Camera-type eye (tissue), 1 donor: ENCODE measurements around a stretch of chr21.

GRCh38 chr21:45056352-45056881 is 18.0 kb upstream of the ADARB1 start:
- RAMPAGE, long total RNA, result no peak

GRCh38 chr21:45152115-45152762 is 77.9 kb downstream of the ADARB1 start:
- RAMPAGE, long total RNA, result no peak

GRCh38 chr21:45154749-45155265 is 80.4 kb downstream of the ADARB1 start:
- RAMPAGE, long total RNA, result no peak

GRCh38 chr21:45262336-45263005 is 25.2 kb downstream of the POFUT2 start:
- RAMPAGE, long total RNA, result no peak

- RAMPAGE, long total RNA, result no peak
These were observed 4.9 kb upstream of the POFUT2 start for GRCh38 chr21:45292293-45293323.

DNA sequence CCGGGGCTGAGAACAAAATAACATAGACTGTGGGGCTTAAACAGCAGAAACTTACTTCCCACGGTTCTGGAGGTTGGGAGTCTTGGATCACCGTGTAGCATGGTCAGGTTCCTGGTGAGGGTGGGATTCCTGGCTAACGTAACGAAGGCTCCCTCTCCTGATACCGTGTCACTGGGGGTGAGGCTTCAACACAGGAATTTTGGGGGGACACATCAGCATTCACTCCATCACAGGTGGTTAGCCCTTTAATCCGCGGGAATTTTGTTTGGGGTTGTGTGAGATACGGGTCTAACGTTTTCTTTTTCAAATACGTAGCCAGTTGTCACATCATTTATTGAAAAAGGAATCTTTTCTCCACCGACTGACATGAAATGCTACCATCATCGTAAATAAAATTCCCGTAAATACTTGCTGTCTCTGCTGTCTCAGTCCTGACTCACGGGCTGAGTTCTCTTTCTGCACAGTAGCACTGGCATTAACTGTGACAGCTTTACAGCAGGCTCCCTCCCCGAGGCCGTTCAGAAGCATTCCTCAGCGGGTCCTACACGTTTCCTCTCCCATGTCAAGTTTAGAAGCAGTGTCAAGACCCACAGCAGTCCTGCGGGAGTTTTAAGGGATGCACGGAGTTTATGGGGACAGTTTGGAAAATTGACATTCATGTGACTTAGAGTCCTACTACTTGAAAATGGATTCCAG is 8.2 kb upstream of the POFUT2 start:
- RAMPAGE, long total RNA, result no peak

GRCh38 chr21:45317442-45318216 is 29.9 kb upstream of the POFUT2 start:
- RAMPAGE, long total RNA, result no peak

DNA sequence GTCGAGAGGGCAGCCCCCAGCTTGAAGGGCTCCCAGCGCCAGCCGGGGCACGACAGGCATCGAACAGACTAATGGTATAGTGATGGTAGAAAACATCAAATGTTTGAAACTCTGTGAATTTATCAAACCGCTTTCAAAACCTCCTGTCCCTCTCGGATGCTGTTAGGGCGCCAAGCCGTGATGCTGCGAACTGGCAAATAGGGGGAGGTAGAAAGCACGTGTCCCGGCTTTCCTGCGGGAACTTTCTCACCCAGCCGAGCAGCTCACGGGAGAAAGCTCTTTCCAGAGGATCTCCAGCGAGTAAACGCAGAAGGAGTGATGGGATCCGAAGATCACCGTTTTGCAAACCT is 57.7 kb upstream of the COL18A1 start:
- RAMPAGE, long total RNA, result no peak

- RAMPAGE, long total RNA, result no peak
These were observed 53.7 kb upstream of the COL18A1 start for GRCh38 chr21:45351202-45351656.

DNA sequence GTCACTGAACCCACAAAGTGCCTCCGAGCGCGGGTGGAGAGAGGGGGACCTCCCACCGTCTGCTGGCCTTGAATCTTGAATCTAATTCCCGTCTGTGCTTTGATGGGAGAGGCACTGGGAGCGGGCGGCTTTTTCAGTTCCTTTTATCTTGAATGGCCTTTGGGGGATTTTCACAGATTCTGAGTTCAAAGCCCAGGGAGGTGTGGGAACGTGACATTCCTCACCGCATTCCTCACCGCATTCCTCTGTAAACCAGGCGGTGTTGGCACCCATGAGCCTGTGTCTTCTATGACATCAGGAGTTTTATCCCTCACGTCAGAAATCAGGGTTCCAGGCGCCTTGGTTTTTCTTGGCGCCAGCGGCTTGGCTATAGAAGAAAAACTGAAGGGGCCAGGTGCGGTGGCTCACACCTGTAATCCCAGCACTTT is 39.2 kb upstream of the COL18A1 start:
- RAMPAGE, long total RNA, result no peak

GRCh38 chr21:45366734-45367650 is 38.0 kb upstream of the COL18A1 start:
- RAMPAGE, long total RNA, result no peak

GRCh38 chr21:45427536-45428274 is 22.7 kb downstream of the COL18A1 start:
- RAMPAGE, long total RNA, result no peak

- RAMPAGE, long total RNA, result no peak
These were observed 56.5 kb downstream of the SLC19A1 start for GRCh38 chr21:45485645-45486205.

GRCh38 chr21:45533476-45533757 is 8.8 kb downstream of the SLC19A1 start:
- RAMPAGE, long total RNA, result no peak

- RAMPAGE, long total RNA, result no peak
These were observed 11.6 kb upstream of the PCBP3 start for GRCh38 chr21:45631897-45632441.

DNA sequence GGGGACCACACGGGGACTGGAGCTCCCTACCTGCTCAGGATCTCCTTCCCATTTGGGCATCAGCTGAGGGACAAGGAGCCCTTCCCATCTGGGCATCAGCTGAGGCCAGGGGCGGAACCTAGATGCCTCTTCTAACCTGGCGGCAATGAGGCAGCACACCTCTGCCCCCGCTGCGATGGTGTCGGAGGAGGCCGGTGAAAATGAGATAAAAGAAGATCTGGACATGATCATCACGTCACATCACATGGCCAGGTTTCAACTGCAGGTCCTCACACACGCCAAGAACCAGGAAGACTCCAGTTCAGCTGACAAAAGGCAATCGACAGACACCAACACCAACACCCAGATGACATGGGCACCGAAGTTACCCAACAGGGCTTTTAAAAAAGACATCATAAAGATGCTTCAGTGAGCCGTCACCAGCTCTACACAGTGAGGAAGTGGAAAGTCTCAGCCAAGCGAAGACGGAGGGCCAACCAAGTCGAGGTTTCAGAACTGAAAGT is 154.4 kb upstream of the COL6A1 start:
- RAMPAGE, long total RNA, result no peak

GRCh38 chr21:45868554-45869023 is 113.0 kb upstream of the COL6A1 start:
- RAMPAGE, long total RNA, result no peak

DNA sequence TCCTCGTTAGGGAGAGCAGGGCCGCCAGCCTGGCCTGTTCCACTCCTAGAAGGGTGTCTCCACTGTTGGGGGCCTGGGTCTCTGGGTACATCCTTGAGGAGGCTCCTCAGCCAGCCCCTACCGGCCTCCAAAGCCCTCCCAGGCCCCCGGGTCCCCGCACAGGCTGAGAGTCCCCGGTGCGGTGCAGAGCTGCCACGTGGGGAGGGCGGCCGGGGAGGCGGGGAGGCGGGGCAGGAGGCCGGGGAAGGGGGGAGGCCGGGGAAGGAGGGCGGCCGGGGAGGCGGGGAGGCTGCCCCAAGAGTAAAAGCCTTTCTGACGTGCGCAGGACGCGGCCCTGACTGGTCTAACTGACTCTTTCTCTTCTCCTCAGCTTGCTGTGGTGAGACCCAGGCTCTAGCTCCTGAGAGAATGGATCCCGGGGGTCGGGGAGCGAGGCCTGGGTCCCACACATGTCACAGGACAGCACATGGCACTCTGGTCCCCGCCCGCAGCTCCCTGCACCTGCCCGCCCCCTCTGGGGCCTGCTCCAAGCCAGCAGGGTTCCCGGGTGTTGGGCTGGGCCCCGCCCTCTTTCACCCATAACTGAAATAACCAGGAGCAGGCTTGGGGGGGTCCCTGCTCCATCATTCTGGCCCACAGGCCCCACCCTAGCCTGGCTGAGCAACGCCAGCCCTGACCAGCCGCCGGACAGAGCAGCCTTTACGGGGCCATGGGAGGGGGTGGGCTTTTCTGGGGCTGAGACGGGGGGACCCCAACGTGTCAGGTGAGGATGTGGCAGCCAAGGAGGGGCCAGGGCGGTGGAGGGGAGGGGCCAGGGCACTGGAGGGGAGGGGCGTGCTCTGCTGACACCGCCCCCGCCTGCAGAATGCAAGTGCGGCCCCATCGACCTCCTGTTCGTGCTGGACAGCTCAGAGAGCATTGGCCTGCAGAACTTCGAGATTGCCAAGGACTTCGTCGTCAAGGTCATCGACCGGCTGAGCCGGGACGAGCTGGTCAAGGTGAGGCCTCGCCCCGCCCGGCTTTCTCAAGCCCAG is 19.1 kb downstream of the COL6A1 start:
- RAMPAGE, long total RNA, result no peak

- RAMPAGE, long total RNA, result no peak
These were observed 43.4 kb upstream of the COL6A2 start for GRCh38 chr21:46054393-46055059.

DNA sequence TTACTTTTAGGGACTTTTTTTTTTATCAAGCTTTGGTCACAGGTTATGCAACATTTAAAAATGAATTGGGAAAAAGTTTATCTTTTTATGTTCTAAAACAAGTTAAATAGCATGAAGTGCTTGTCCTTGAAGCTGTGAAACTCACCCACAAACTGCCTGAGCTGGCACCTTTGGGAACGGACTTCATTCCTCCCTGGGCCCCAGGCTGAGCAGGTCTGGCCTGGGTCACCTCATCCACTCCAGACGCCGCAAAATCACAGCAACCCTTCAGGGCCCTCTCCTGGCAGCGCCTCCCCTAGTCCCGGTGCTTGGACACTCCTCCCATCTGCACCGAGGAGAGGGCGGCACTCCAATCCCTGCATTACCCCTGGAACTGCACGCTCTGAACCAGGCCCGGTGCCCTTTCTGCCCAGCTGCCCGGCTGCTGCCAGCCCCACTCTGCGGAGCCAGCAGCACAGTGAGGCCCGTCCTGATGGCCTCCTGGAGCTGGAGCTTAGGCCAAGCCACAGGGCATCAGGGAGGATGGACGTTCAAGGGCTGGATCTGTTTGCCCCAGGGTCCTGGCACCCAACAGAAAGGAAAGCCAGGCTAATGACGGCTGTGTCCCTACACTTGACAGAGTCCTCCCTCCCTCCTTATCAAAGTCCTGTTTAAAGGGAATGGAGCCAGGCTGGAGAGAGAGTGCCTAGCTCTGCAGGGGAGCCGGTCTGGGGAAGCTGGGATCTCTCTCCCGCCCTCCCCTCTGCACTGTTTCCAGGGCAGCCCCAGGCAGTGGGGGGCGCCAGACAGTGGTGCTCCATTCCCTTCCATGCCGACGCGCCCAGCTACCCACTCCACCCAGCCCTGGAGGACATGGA is 12.6 kb downstream of the COL6A2 start:
- RAMPAGE, long total RNA, result no peak